ENCODE data around the genes ARL13A, TMSB15A and GPRASP1.

- PRO-cap: no peak
These were observed at the start of gene ARL13A for GRCh38 chrX:100969487-100969857. TSS of gene ARL13A (plus strand) at chrX:100969708.

DNA sequence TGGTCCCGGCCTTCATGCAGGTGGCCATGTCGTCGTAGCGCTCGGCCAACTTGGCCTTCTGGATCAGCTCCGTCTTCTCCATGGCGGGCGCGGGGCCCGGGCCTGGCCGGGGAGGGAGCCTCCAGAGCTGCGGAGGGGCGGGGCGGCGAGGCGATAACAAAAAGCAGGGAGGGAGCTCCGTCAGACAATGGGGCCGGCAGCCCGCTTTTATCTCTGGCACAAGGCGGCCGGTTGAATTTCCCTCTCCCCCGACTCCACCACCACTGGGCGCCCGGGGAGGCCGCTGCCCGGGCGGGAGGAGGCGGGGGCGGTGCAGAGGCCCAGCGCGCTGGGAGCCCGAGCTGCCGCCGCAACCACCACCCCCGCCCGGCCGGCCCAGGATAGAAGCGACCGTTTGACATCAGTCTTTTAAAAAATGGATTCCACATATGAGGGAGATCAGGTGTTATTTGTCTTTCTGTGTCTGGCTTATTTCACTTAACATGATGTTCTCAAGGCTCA lies 28.2 kb upstream of the DRP2 start:
- PRO-cap: no peak

DNA sequence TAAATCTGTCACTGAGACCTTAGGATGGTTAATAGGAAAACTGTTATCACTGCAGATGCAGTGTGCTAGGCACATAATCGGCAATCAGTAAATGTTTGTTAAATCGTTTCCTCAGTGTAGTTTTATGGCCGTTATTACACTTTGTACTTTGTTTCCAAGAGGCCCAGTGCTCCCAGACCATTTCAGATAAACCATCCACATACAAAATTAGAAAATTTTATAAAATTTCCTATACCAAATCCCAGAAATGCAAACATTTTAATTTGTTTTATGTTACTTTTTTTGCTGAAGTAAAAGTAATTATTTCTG lies 1.1 kb downstream of the HNRNPH2 start:
- PRO-cap: no peak

DNA sequence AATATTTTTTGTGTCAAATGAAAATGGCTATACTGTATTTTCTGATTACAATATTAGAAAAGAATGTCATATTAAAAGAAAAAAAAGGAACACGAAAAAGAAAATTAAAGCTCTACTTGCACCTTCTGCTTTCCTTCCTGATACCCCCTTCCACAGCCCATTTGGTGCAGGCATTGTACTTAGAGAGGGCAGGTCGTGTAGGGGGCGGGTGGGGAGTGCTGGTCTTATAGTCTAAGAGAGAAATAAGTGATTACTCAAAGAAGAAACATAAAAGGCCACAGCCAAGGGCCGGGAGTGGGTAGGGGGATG lies 459 bp upstream of the ARMCX4 start:
- PRO-cap: no peak

GRCh38 chrX:102515799-102516209 lies 735 bp downstream of the TMSB15A start:
- PRO-cap: no peak

GRCh38 chrX:102516210-102517156 lies at the start of gene TMSB15A:
TSS of gene TMSB15A (minus strand) at chrX:102516739.
- PRO-cap: no peak

DNA sequence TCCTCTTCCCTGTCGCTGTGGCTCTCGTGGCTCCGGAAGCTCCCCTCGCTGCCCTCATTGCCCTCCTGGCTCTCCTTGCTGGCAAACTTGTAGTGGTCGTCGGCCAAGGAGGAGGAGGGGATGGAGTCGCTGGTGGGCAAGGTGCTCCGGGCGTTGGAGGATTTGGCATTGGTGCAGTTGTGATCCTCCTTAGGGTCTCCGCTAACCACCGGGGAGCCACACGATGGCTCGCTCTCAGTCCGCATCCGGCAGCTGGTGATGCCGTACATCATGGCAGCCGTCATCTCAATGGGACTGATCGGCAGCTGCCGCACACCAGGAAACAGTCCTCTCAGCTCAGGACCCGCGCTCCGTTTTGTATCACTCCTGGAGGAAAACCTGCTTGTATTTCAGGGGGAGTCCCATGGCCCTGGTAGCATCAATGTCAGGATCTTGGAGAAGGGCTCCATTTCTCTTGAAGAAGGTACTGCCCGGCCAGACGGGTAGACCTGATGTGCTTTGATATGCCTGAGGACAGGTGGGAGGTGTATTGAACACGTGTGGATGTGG lies 30.6 kb upstream of the TMSB15A start:
- PRO-cap: no peak

DNA sequence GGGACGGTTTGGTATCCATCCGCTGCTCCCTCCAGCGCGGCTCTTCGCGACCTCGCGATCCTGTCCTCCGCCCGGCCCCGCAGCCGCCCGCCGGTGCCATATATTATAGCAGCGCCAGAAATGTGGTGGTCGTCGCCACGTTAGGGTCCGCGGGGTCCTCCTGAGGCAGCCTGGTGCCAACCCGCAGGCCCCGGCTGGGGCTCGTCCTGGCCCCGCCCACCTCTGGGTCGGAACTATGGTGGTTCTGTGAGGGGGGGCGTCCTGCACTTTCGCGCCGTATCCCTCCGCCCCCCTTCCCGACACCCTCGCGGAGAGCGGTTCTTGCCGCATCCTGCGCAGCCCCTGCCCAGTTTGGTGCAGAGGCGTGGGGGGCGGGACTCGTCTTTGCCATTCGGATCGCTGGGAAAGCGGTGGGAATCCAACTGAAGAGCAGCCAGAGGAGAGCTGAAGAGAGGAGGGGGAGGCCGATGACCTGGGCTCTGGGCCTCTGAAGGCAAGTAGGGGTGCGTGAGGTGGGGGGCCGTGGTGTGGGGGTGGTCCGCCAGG lies at the start of gene GPRASP1:
GPRASP1 (plus strand) TSS at position 381 of the 546 bp plus-strand sequence.
- PRO-cap: bidirectional peak, plus-strand start at position 299 of the sequence, minus-strand start at position 208 of the sequence

DNA sequence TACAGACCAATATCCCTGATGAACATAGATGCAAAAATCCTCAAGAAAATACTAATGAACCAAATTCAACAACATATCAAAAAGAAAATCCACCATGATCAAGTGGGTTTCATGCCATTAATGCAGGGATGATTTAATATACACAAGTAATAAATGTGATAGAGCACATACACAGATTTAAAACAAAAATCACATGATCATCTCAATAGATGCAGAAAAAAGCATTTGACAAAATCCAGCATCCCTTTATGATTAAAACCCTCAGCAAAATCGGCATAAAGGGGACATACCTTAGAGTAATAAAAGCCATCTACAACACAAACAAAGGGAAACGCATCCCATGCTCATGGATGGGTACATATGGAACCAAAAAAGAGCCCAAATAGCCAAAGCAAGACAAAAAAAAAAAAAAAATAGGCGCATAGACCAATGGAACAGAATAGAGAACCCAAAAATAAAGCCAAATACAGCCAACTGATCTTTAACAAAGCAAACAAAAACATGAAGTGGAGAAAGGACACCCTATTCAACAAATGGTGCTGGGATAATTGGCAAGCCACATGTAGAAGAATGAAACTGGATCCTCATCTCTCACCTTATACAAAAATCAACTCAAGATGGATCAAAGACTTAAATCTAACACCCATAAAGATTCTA lies 22.1 kb upstream of the RAB40AL start:
- PRO-cap: no peak

DNA sequence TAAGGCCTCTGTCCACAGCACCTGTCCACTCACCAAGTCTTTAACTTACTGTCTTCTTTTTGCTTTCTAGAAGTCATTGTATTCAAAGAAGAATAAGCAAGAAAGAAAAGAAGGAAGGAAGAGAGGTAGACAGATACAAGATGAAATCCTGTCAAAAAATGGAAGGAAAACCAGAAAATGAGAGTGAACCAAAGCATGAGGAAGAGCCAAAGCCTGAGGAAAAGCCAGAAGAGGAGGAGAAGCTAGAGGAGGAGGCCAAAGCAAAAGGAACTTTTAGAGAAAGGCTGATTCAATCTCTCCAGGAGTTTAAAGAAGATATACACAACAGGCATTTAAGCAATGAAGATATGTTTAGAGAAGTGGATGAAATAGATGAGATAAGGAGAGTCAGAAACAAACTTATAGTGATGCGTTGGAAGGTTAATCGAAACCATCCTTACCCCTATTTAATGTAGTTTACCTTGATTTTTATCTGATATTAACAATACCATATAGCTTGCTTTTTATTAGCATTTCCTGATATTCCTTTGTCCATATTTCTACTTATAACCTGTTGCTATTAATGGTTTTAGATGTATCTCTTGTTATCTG lies 1.3 kb downstream of the TCEAL9 start:
- PRO-cap: no peak

DNA sequence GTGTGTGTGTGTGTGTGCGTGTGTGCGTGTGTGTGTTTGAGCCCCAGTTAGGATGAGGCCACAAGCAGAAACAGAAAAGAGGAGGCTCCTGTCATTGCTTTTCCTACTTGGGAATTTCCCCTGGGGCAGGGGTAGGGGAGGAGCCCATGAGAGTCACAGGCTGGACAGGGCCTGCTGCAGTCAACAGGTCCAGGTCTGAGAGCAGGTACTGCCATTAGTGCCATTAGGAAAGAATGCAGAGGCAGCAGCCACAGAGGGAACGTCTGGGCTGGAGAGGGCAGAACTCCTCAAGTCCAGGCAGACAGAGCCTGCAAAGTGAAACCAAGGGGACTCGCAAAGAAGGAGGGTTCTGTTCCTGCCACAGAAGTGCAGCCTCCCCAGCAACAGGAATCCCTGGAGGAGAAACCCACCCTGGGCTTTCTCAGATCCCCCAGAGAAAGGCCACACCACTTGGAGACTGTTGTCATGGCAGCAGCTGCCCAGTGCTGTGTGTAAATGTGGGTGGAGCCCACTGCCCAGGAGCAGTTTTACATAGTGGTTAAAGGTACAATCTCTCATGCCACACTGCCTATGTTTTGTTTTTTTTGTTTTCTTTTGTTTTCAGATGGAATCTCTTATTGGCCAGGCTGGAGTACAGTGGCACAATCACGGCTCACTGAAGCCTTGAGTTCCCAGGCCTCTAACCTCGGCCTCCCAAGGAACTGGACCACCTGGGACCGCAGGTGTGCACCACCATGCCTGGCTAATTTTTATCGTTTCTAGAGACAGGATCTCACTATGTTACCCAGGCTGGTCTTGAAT lies 3.9 kb upstream of the TCEAL1 start:
- PRO-cap: no peak

DNA sequence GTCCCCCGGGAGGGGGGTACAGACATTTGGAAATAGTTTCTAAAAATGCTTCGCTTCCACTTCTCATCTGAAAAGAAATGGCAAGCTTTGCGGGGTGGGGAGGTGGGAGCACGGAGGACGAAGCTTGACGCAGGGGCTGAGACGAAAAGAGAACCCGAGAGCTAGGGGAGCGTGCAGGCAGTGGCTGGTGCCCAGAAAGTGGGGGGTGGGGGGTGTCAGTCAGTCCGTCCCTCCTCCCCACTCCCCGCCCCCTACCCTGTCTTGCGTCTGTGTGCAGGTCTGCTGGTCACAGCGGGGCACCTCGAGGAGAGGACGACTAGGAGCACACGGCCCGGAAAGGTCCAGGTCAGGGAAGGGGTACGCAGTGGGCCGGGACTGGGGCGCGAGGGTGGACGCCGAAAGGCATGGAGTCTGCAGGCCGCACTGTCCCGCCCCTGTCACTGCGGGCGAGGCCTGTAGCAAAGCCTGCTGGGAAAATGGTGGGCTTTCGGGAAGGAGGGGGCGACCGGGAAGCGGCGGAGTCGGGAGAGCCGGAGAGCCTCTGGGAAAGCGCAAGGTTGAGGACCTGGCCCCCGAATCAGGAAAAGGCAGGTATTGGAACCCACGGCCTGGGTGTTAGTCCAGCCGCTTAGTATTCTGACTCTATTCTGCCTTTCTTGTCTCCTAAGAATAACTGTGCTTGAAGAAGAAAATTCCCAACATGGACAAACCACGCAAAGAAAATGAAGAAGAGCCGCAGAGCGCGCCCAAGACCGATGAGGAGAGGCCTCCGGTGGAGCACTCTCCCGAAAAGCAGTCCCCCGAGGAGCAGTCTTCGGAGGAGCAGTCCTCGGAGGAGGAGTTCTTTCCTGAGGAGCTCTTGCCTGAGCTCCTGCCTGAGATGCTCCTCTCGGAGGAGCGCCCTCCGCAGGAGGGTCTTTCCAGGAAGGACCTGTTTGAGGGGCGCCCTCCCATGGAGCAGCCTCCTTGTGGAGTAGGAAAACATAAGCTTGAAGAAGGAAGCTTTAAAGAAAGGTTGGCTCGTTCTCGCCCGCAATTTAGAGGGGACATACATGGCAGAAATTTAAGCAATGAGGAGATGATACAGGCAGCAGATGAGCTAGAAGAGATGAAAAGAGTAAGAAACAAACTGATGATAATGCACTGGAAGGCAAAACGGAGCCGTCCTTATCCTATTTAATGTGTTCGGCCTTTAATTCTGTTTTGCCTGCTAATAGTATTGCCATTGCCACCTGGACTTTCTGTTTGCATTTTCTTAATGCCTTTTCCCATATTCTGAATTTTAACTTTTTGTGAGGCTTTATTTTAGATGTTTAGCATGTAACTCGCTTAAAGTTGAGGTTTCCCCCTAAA lies 918 bp downstream of the TCEAL1 start:
- PRO-cap: bidirectional peak, plus-strand start at position 289 of the sequence, minus-strand start at position 182 of the sequence; bidirectional peak, plus-strand start at position 490 of the sequence, minus-strand start at position 442 of the sequence

GRCh38 chrX:103818850-103819310 lies 13.2 kb downstream of the RAB9B start:
- PRO-cap: no peak

DNA sequence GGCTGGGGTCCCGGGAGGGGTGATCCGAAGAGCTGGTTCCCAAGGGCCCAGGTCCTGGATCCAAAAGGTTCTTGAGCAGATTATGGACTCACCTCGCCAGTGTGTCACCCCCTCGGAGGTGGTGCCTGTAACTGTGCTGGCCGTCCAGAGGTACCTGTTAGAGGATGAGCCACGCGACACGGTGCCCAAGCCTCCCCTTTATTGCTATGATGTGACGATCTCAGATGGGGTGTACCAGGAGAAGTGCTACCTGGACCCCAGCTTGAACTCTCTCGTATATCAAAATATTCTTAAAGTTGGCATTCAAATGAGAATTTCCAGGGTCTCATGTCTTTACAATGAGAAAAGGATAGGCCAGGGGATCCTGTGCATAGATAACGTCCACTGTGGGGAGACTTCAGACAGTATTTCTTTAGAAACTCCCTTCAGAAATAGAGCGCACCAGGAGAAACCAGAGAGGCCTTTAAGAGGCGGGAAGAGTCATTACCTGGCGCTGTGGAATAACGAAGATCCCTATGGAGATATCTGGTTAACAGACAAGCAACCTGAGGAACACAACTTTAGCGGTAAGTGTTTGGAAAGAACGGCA lies 474 bp downstream of the RADX start:
- PRO-cap: no peak

GRCh38 chrX:106725830-106726354 lies 609 bp upstream of the RNF128 start:
- PRO-cap: no peak

DNA sequence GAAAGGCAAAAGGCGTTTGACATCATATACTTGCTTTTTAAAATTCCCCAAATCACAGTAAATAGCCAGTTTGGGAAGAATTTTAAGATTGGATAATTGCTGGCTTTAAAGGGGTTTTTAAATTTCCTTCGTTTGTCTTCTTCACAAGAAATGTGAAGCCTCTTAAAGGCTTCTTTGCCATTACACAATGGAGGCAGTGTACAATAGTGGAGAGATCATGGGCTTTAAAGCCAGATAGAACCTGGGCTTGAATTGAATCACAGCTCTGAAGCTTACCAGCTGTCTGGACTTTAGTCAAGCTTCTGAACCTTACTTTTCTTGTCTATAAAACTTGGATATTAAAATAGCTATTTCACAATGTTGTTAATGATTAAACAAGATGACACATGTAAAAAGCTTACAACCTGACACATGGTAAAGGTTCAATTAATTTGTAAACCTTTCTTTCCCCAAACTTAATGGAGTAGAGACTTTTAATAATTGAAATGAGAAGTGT lies 21.9 kb upstream of the TBC1D8B start:
- PRO-cap: no peak

DNA sequence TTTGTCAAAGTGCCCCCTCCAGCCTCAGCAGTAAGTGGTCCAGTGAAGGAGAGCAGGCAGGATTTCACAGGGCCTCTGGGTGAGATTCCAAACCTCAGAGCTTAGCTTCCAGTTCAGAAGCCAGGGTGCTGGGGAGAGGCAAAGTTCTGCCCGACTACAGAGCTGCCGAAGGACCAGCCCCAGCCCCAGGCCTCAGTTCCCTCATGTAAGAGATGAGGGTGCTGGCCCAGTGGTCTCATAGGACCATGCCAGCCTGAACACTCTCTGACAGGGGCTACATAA lies 746 bp upstream of the RIPPLY1 start:
- PRO-cap: no peak

- PRO-cap: no peak
These were observed 998 bp upstream of the RIPPLY1 start for GRCh38 chrX:106904228-106904450.

- PRO-cap: unidirectional peak, plus-strand start at chrX:106950680
These were observed 30.2 kb downstream of the CLDN2 start for GRCh38 chrX:106950434-106950753.

DNA sequence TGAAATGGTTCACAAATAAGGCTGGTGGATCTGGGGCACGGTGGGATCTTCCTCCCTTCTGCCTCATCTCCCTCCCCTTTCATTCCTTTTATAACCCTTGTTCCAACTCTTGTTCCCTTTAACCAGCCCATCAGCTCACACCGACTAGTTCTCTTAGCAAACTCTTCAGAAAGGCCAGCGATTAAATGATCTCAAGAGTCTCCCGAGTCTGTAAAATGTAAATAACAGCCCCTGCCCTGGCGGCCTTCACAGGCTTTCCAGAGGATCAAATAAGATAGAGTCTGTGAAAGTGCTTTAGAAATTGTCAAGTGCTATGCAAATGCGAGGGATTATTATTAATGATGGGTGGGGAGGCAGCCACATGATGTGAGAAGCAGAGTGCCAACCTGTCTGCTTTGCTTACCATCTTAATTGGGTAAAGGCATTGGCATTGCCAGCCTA lies 27.1 kb downstream of the TSC22D3 start:
- PRO-cap: no peak

All from left cardiac atrium (tissue), 1 donor.